Measurements from ENCODE around the genes STAT6, STAC3 and PIP4K2C.

- PRO-cap, result bidirectional peak, plus-strand start at chr12:57111431, minus-strand start at chr12:57111346
These were observed at the start of gene STAT6 for GRCh38 chr12:57111098-57111591. Gene STAT6, minus strand, starts transcription at chr12:57111362.

DNA sequence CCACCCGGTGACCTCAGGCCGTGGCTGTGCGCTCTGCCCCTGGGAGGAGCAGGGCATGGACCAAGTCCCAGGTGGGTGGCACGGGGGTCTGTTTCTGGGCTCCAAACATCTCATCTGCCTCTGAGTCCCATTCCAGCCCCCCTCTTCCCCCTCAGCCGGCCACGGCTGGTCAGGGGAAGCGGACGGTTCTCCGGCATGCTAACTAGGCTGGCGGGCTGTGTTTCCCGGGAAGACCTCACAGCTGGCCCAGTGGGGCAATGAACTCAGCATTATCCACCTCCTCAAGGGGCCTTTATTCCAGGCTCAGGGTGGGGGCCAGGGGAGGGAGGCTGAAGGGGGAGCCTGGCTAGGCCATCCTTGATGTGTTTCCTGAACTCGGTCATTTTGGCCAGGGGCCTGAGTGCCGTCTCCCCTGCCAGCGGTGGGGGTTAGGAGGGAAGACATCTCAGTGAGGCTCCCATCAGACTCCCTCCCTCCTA is 7.7 kb downstream of the LRP1 start:
- PRO-cap, result no peak

GRCh38 chr12:57146719-57147785 is 18.8 kb downstream of the LRP1 start:
- PRO-cap, result no peak

- PRO-cap, result no peak
These were observed 23.5 kb downstream of the LRP1 start for GRCh38 chr12:57151556-57152485.

DNA sequence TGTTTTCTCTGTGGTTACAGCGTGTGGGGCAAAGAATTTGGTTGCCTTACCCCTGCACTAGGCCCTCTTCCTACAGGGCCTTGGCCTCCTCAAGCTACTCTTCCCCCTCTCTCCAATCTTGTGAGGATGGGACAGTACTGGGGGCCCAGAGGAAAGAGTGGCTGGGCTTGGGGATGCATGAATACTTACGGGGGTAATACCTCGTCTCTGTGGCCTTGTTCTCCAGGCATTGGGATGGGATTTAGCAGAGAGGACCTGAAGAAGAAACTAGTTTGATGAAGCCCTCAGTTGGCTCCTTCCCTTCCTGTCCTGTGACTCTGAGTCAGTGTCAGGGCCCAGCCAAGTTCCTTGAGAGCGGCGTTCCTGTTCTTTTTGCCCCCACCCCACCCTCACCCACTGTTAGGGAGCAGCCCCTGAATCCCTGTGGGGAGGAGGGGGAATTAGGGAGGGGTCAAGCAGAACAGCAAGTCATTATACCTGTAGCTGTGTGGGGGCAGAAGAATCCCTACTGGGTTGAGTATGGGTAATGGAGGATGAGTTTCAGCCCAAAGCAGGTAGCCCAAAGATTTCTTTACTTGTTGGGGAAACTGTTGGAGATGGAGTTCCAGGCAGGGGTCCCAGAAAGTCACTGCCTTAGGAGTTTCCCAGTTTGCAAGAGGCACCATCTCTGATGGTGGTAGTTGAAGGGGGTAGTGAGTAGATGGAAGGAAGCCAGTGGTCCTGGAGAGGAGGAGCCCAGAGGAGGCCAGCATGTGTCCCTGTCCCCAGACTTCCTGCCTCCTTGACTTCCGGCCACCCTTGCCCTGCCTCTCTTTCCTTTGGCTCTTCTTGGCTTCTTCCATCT is 24.5 kb downstream of the LRP1 start:
- PRO-cap, result no peak

DNA sequence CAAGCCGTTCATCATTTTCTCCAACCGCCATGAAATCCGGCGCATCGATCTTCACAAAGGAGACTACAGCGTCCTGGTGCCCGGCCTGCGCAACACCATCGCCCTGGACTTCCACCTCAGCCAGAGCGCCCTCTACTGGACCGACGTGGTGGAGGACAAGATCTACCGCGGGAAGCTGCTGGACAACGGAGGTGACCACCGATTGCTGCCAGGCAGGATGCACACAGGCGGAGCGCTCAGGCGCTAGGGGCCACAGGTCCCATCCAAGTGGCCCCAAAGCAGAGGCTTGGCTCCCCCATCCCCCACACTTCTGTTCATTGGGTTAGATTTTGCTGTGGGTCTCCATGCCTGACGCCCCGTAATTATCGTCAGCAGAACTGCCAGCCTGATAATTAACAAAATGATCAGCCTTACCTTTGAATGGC is 40.7 kb upstream of the NXPH4 start:
- PRO-cap, result no peak

GRCh38 chr12:57229042-57229402 is 489 bp upstream of the SHMT2 start:
- PRO-cap, result bidirectional peak, plus-strand start at chr12:57229264, minus-strand start at chr12:57229223

DNA sequence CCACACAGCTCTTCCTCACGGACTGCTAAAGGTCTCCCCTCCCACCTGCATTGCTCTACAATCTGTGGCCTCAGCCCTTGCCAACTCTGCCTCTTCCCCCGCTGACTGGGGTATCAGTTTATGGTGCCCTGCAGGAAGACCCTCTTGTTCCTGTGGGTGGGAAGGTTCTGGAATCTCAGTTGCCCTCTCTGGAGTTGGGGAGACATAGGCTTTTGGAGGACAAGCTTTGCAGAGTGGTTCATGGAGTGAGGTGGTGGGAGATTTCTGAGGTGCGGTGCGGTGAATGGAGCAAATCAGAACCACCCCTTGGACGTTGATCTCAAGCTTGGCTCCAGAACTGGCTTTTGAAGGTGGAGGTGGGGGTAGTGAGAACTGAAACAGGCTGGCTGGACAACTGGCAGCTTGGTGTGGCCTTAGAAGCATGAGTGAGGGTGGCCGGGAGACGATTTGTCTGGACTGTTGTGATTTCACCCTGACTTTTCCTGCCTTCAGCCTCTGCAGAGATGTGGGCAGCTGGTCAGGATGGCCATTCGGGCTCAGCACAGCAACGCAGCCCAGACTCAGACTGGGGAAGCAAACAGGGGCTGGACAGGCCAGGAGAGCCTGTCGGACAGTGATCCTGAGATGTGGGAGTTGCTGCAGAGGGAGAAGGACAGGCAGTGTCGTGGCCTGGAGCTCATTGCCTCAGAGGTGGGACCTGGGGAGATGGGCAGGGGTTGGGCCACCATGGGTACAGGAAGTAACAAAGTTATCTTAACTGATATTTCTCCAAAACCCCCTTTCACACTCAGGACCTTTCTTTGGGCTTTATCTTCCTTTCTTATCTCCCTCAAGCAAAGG is 1.0 kb downstream of the SHMT2 start:
- PRO-cap, result no peak

DNA sequence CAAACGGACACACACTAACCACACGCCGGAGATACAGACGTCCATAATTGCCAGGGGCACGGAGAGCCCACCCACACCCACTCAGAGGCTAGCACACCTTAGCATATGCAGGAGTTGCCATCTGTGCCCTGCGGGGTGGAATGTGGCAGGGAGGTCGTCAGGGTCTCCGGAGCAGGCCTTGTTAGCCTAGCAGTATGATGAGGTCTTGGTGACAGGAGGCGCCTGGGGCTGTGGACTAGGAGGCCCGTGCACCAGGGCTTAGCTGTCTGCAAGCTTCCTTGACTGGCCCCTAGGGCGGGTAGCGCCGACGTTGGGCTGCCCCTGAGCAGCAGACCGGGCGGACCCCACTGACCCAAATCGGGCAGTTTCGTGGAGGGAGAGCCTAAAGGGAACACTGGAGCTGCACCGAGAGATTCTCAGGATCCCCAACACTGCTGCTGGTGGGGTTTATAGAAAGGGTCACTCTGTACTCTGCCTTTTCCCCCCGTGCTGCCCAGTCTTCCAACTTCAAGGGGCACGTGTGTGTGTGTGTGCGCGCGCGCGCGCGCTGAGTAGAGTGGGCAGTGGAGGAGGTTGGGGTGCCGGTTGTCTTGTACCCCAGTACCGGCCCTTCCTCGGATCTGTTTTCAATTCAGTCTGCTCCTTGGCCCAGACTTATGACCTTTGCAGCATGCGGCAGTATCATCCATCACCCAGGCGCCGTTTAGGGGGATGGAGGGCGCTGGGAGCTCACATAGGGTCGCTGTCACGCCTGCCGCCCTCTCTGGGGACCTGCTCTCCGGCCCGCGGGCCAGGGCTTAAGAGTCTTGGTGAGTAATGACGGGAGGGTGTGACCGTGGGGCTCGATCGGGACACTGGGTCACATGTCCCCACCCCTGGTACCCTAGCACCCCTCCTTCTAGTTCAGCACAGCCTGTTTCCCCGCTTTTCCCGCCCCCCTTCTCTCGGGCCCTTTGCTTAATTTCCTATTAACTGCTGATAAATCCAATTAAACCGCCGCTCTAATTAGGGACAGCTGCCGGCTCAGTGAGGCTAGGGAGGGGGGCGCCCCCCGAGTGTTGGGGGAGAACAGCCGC is 4.4 kb upstream of the NDUFA4L2 start:
- PRO-cap, result no peak

DNA sequence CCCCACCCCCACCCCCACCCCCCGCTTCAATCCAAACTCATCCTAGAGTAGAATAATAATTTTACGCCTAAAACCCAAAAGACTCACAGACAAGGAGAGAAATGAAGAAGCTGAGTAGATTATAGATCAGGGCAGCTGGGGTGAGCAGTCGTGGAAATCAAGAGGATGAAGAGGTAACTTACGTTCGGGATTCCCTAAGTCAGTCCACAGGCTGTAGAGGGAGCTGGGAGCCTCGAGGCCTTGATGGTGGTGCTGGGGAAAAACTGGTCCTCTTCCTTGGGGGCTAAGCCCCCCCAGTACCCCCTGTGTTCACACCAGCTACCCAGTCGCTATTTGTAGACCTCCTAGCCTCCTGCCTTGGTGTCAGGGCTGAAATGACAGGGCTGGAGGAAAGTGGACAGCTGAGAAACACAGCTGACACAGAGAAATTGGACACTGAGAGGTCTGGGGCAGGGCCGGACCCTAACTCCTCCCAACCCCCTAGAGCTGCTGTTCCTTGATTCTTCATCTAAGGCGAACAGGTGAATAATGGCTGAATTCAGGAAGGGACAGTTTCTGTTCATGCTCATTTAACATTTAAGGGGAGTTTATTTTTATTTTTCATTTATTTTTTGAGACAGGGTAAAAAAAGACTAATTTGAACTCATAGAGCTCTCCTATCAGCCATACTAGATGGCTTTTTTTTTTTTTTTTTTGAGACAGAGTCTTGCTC is at the start of gene STAC3:
STAC3 (minus strand) TSS at position 377 of the 712 bp plus-strand sequence.
- PRO-cap, result no peak

DNA sequence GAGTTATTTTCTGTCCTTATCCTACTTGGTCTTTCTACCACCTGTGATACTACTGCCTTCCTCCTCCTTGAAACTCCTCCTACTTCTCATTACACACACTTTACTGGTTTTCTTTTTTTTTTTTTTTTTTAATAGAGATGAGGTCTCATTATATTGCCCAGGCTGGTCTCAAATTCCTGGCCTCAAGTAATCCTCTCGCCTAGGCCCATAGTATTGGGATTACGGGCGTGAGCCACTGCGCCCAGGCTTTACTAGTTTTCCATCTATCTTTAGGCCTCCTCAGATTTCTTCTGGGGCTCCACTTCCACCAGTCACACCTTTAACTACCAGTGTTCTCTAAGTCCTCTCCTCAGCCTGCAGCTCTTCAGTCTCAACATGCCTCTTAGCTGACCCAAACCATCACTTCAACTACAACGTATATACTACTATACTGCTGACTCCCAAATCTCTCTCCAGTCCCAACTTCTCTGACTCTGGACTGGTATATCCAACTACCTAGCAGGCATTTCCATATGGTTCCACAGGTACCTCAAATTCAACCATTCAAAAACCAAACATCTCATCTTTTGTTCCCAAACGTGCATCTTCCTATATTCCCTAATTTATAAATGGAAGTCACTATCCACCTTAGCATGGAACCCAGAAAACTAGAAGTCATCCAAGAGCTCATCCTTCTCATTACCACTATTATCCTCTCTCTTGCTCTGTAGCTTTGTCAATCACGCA is 10.3 kb downstream of the R3HDM2 start:
- PRO-cap, result no peak

DNA sequence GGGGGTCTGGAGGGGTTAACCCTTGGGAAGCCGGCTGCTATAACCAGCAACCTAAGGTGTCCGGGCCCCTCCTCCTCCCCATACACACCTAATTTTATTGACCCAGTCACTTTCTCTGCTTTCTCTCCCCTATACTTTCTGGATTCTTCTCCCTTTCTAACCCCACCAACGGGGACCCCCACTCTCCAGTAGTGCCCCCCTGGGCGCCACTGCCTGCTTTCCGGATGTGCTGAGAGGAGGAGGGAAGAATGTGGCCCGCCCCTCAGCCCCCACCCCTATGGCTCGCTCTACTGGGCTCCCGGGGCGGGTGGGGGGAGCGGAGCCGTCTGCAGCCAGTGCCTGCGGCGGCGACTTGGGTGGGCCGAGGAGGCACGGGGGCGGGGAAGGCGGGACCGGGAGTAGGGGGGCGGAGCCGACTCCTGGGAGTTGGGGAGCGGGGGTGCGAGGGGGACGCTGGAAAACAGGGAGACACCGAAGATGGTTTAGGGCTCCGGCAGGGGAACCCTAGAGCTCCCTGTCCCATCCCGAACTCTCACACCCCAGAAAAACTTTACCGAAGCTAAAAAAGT is 1.9 kb downstream of the GLI1 start:
- PRO-cap, result no peak

- PRO-cap, result no peak
These were observed at the start of gene PIP4K2C for GRCh38 chr12:57590595-57592071. Gene PIP4K2C, plus strand, starts transcription at chr12:57591192.

- PRO-cap, result no peak
These were observed 18.2 kb downstream of the AGAP2 start for GRCh38 chr12:57720334-57720744.

- PRO-cap, result no peak
These were observed 15.5 kb downstream of the AGAP2 start for GRCh38 chr12:57722888-57723521.

DNA sequence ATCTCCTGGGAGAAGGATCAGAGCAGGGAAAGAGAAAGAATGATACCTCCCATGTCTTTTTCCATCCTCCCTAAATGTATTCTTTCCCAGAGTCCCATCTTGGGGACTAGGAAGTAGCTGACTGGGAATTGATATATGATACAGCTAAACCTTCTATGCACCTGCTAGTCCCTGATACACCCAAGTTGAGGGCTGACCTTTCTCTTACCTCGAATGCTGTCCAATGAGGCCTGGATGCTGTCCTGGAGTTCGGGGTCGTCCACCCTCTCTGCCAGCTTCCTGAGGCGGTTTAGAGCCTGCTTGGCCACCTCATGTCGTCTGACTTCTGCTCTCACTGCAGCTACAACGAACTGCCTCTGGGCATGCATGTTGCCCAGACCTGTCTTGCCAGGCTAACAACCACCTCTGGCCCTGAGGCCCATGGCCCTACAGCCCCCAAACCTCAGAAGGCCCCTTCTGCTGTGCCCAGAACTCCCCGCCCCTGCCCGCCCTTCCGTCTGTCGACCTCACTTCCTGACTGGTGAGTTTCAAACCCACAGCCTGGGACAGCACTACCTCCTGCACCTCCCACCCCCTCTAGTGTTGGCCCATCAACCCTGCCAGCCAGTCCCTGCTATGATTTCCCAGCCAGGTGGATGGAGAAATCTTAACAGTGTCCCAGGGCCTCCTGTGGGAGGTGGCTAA is 3.0 kb upstream of the TSPAN31 start:
- PRO-cap, result bidirectional peak, plus-strand start at position 606 of the sequence, minus-strand start at position 458 of the sequence

DNA sequence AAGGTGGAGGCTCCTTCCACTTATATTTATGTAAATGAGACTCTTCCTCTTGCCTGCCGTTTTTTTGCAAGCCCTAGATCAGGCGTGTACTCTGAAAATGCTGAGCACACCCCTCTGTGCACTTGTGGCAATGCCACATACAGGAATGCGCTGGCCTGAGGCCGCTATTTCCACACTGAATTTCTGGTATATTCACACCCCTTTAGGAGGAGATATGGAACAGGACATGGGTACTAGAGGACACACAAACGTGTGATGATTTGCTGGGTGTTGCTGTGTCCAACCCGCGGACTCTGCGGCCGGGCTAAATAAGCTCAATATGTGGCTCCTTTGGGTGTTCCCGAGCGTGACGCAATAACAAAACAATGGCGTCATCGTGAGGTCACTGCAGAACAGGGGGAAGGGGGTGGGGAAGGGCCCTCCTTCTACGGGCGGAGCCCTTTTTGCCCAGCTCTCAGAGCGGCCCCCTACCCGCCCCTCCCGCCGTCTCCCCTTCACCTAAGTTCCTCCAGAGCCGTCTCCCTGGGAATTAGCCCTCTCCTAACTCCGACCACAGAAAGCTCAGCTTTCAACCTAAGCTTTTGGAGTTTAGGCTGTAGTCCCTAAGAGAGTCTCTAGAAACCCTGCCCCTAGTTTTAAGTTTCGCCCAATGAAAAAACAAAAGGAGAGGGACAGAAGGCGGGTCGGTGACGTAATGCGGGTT is 438 bp upstream of the TSPAN31 start:
- PRO-cap, result unidirectional peak, minus-strand start at position 356 of the sequence; bidirectional peak, plus-strand start outside the sequence, minus-strand start at position 575 of the sequence

DNA sequence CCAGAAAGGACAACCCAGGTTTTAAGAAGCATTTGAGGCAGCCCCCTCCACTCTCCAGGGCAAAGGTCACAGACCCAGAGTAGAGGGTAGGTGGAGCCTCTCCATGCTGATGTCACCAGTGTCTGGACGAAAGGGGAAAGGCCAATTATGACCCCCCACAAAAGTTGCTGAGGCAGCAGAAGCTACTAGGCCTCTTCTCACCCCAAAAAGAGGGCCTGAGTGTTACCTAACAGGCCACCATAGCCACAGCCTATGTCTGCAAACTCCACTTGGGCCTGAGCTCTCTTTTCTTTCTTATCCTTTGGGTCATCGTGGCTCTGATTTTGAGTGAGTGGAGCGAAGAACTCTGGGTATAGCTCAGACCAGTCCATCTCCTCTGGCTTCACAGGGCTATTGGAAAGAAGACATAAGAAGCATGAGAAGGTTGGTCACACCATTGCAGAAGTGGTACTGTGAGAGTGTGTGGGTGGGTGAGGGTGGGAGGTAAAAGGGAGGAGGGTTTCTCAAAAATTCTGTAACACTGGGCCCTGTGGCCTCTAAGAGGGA is 964 bp downstream of the METTL1 start:
- PRO-cap, result no peak

- PRO-cap, result no peak
These were observed 1.5 kb upstream of the AVIL start for GRCh38 chr12:57819827-57820542.

- PRO-cap, result no peak
These were observed 4.0 kb upstream of the AVIL start for GRCh38 chr12:57822470-57823030.

Measured in REH cell (cell line).